Endodermal cell (in vitro differentiated cells): ENCODE data around the gene DTD1.

DNA sequence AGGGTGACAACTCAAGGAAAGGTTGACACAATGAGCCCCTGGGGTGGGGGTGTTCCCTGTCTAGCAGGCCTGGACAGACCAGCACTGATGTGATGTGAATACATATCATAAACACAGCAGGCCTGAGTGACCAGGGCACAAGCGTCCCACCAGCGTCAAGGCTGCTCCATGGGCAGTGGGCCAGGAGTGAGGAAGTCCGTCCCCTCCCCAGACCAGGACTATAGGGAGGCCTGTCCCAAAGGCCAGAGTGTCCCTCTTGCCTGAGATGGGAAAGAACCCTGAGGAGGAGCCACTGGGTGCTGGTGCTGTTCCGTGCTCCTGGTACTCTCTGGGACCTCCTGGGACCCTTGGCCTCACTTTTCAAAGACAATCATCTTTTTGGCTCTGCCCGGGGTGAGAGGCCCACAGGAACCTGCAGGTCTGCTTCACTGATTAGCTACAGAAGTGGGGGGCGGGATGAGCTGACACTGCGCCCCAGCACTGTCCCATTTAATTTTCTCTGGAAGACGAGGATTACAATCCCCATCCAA lies 44.6 kb downstream of the RRBP1 start:
- PRO-cap = no peak

DNA sequence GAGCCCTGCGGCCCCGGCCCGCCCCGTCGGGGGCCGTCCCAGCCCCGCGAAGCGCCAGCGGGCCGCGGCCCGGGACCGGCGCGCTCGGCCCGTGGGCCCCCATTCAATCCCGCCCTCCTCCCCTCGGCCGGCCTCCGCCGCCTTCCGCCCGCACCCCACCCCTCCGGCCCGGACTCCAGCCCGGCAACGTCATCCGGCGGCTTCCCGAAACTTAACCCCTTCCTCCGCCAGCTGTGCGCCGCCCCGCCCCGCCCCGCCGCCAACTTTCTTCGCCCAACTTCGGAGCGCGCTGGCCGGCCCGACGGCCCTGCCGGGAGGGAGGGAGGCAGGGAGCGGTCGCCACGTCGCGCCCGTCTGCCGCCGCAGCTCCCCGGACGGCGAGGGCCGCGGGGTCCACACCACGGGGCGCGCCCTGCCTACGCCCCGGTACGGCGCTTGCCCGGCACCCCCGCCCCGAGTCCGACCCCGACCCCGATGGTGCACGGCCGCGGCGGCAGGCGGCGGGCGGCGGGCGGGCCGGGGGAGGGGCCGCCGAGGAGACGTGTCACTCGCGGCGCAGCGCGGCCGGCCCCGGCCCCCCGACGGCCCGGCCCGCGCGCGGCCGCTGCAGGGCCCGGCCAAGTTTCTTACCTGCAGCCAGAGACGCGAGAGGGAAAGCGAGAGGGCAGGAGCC lies 508 bp downstream of the RRBP1 start:
- PRO-cap = bidirectional peak, plus-strand start at position 276 of the sequence, minus-strand start at position 188 of the sequence; bidirectional peak, plus-strand start at position 635 of the sequence, minus-strand start at position 476 of the sequence

GRCh38 chr20:17808348-17808768 lies 108.6 kb downstream of the BANF2 start:
- PRO-cap = no peak

GRCh38 chr20:17849360-17850503 lies 118.9 kb downstream of the SNX5 start:
- PRO-cap = no peak

DNA sequence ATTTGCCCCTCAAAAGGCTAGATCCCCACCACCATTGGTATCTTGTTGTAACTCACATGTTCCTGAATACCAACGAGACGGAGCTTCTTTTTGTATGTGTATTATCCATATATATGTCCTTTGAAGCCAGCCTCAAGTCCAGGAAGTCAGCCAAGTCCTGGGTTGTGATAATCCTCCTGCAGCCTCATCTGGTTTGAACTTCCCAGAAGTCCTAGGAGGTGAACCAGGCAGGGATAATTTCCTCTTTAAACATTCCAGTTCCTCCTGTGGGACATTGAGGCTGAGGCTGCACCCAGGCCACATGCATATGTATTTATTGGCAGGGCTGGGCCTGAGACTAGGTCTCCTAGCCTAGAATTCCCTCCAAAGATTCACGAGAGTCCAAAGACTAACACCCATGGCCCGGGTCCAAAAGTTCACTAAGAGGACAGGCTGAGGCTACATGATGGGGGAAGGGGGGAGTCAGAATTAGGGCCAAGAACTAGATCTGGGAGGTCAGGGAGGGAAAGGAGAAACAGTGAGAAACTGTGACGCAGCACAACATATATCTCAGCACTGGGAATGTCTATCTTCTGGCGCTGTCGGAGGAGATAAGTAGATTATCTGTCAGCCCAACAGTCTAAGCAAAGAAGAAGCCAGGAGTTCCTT lies 43.4 kb downstream of the SNX5 start:
- PRO-cap = no peak

DNA sequence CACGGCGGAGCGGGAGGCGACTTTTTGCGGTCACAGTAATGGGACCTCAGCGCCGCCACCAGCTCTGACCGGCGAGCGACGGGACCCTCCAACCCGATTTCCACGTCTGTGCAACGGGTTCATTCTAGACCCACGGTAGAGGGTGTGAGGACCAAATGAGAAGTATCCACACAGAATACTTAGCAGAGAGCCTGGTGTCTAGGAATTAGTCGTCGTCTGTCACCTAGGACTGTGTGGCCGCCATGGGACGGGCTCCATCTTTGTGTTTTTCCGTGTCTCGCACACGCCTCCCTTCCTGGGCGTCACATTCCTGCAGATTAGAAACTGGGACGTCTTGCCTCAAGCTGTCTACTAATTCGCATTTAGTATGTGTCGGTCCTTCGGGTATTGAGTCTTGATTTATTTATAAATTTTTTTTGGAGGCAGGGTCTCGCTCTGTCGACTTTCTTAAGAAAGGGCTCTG lies 463 bp downstream of the MGME1 start:
- PRO-cap = bidirectional peak, plus-strand start at position 359 of the sequence, minus-strand start at position 270 of the sequence

- PRO-cap = unidirectional peak, minus-strand start at chr20:17971627; bidirectional peak, plus-strand start at chr20:17971756, minus-strand start at chr20:17971627
These were observed 2.8 kb downstream of the MGME1 start for GRCh38 chr20:17971498-17972138.

DNA sequence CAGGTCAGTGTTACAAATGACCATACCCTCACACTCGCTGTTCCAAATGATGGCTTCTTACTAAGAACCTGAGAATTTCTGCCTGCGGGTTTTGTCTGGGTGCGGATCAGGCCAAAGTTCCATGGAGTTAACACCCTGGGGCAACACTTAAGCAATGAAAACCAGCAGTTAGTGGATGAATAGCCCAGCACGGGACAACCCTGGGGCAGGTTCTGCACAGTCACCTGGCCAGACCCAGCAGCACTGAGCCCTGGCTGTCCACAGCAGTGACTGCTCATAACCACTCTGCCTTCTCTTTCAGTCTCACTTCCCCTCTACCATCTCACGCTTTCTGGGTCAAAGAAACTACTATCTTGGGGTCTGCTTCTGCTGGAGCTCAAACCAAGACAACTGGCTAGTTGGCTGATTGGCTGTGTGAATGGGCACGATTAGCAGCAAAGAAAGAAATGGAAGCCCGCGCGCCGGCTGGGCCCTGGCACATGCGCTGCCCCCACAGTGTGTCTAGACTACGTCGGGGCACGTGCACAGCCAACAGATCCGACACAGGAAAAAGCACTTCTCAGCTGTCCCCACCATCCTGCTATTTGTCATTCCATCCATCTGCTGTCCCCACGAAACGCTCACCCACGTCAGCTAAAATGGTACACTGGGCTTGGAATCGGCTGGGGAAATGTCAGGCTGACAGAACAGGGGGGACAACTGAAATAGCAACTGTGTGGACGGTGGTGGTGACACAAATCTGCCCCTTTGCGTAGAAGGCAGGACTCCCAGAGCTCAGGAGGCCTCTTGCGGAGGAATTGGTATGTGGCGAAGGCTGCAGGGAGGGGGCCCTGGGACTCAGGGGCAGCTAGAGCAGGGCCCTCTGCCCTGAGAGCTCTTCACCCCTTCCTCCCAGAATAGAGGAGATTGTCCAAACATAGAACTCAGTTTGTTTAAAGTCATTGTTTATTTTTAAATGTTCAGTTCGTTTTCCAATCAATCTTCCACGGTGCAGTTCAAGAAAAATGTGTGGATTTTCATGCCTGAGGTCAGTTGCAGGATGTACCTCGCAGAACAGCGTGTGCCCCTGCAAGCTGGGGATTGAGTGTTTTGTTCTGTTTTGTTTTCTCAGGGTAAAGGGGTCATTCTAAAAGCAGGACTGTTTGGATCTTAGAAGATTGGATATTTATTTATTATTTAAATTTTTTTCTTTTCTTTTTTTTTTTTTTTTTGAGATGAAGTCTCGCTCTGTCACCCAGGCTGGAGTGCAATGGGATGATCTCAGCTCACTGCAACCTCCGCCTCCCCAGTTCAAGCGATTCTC lies 36.9 kb downstream of the MGME1 start:
- PRO-cap = no peak

GRCh38 chr20:18031775-18032300 lies 25.9 kb downstream of the OVOL2 start:
- PRO-cap = no peak

DNA sequence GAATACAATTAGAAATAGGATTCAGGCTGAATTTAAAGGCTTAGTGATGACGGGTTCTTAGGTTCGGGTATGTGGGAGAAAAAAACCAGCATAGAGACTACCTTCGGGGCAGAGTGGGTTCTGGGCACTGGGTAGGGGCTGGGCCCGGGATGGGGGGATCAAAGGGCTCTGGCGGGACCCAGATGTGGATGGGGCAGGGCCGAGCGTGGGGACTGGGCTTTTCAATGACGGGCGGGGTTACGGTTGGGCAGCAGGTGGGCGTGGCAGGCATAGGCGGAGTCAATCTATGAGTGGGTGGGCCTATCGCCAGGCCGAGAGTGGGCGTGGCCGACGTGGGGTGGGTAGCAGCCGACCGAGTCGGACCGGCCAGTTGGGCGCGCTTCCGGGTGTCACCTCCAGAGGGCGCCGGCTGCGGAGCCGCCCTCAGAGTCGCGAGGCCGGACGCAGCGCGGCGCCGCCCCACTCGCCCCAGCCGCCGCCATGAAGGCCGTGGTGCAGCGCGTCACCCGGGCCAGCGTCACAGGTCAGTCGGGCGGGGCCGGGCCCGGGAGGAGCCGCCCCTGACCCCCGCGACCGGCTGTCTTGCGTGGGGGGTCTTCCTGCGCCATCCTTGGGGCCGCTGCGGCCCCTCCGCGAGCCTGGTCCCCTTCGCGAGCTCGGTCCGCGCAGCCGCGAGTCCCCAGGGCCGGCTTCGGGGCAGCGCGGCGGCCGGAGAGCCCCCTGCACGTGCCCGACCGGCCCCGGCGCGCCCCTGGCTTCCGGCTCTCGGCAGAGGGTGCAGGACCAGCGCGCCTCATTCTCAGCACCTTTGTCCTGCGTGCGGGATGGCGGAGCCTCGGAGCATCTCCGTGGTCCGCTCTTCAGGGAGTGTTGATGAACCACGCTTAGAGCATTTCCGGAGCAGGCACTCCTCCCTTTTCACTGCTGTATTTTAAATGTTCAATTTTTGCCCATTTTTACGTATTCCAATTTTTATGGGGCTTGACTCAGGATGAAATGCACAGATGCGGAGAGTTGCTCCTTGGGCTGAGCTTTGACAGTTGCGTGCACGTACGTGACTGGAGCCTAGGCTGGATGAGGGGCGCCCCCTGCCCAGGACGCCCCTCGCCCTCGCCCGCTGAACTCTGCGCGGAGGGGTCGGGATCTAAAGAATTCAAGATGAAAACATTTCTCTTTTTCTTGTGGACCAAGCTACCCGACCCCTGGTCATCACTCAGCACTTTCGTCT lies at the start of gene DTD1:
Gene DTD1 (plus strand): TSS at position 462 of the 1,228 bp plus-strand sequence.
- PRO-cap = bidirectional peak, plus-strand start at position 330 of the sequence, minus-strand start at position 214 of the sequence; bidirectional peak, plus-strand start at position 462 of the sequence, minus-strand start at position 491 of the sequence; bidirectional peak, plus-strand start at position 811 of the sequence, minus-strand start at position 758 of the sequence; unidirectional peak, minus-strand start at position 1,060 of the sequence

- PRO-cap = no peak
These were observed 73.7 kb upstream of the SCP2D1 start for GRCh38 chr20:18739947-18740157.

- PRO-cap = no peak
These were observed 170.5 kb downstream of the SCP2D1 start for GRCh38 chr20:18983974-18984673.

GRCh38 chr20:19032721-19033235 lies 179.7 kb upstream of the SLC24A3 start:
- PRO-cap = no peak

DNA sequence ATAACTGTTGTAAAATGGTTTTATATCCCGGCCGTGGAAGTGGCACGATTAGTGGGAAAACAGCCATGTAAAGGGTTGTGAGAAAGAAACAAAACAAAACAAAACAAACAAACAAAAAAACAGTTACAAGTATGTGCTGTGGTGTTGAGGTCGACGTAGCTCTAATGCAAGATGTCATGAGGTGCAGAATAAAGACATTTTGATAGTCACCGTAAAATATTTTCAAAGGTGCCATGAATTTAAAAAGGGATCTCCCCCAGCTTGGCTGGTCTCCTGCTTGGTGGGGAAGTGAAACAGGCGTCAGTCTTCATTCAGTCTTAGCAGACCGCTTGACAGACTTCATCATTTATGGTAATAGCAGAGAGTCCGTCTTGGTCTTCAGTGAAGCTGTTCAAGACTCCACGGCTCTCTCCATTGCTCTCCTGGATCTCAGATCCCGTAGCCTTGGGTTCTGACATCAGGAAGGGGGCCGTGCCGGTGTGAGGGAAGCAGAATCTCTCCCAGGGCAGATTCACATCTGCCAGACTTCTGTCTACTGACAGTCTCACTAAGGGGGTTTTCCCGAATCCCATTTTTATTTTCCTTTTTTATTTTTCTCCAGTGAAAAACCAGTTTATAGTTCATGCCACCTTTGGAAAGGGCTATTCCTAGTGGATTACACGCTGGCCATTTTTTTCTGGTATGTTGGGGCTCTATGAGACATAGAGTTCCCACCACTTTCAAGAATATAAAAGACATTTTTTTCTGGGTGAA lies 1.6 kb downstream of the SLC24A3 start:
- PRO-cap = no peak

GRCh38 chr20:19331716-19332309 lies 119.4 kb downstream of the SLC24A3 start:
- PRO-cap = no peak

GRCh38 chr20:19411970-19412762 lies 199.7 kb downstream of the SLC24A3 start:
- PRO-cap = no peak

- PRO-cap = no peak
These were observed 215.1 kb downstream of the SLC24A3 start for GRCh38 chr20:19427508-19427938.

DNA sequence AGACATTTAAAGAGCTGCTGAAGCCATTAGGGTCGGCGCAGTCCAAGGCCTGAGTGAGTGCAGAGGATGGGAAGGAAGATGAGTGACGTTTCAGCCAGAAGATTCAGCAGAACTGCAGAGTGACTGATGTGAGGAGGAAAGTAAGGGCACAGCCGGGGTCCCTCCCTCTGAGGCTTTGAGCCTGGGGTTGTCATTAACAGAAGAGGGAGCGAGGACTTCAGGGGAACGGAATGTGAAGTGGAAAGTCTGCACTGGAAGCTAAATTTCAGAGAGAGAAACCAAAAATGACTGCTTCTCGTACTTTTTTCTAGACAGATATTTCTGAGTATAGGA lies 117.7 kb downstream of the RIN2 start:
- PRO-cap = no peak

DNA sequence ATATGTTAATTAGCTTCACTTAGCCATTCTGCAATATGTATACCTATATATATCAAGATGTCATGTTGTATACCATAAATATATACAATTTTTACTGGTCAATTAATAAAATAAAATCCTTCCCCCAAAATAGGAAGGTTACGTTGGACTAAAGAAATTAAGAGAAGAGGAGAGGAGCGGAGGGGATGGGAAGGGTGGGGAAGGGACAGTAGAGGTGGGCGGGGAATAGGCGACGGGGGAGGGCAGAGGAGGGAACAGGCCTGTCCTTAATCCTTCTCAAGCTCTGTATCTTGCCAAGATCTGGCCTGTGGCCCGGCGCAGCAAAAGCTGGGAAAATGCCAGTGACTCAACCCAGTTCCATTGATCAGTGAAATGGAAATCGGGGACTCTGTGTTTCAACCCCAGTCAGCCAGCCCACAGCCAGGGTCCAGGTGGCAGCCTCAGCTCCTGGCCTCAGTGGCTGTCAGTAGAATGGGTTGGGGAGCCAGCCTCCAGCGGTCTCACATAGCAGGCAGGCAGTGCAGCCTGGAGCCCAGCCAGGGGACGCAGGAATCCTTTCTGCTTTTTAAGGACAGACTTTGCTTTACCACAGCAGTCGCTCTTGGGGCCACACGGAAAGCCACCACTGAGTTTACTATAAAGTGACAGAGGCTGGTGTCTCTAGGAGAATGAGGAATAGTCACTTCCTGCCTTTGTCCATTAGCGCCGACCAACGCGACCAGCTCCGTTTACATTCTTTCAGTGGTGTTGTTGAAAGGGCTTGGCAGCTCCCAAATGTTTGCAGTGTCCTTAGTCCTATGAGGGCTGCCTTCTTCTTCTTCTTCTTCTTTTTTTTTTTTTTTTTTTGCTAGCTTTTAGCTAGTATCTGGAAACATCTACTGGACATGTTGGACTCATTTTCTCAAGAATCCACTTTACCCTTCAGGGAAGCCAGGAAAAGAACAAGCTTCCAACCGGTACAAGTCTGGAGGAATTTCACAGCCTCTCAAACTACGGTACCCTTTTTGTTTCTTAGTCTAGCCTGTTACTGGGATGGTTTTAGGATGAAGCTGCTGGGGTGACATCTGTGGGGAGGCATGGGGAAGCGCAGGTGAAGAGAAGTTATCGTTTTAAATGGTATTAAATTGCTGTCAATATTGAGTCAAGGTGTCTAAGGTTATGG lies 128.1 kb downstream of the RIN2 start:
- PRO-cap = no peak

- PRO-cap = no peak
These were observed 41.5 kb upstream of the NAA20 start for GRCh38 chr20:19975426-19976315.